Measurements from ENCODE around the genes CYLC1 and FAM133A.

DNA sequence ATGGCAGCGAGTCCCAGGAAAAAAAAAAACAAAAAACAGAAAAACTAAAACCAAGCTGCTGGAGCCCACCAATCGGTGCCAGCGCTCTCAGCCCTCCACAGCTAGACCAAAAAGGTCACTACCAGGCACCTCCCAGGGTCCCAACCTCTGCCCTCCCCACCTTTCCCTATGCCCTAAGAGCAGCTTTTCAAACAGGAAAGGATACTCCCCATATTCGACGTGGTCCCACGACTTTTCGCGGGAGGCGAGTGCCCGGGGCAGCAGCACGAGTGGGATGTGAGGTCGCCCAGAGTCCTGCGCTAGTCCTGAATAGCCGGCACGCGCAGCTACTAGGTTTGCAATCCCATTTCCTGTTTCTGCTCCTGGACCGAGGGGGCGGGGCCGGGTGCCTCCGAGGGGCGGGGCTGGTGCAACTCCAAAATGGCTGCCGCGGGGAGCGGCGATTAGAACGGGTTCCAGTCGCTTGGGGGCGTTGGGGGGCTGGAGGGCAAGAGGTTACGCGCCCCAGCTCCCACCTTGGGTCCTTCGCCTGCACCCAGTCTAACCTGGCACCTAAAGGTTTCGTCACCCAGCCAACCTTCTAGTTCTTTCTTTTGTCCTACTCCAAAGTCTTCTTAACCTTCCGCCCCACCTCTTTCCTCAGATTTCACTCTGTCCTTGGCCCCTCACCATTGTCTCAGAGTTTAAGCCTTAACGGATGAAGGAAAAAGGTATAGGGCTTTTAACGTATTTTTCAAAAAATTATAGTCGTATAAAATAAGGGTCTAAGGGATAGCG, 85.1 kb upstream of the TENT5D start:
- RRBS: 47% methylated on average over 10 of the region's 37 CpGs

- RRBS: no CpG with 5 or more reads among the region's 2 CpGs
These were observed at the start of gene CYLC1 for GRCh38 chrX:83861018-83861304. CYLC1 (plus strand) TSS chrX:83861146.

DNA sequence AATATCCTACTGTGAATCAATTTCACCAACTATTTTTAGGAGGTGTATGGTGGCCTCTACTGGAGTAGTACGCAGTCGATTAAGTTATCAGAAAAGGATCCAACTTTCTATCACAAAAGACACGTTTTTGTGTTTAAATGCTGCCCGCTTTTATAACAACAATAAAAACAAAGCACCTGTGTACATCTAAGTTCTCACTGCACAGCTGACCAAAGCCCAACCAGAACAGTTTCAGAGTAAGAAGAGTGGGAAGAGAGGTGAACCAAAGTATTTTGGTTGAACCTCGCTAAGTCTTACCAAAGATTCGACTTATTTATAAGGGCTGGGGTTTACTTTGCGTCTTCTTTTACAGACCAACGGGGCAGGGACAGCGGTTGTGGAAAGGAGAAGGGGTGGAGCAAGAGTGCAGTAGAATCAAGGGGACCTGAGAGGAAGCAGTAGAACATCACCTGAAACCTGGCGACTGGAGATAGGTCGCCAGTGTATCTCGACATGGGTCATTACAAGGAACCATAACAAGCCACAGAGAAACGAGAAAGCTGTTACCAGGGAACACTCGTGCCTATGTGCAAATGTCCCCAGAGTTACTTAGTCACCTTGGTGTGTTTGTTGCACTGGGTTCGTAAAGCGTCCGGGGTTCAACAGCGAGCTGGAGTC, 1.1 kb downstream of the RPS6KA6 start:
- RRBS: no CpG with 5 or more reads among the region's 18 CpGs

- RRBS: no CpG with 5 or more reads among the region's 4 CpGs
These were observed 890 bp downstream of the APOOL start for GRCh38 chrX:85004598-85004936.

GRCh38 chrX:85031207-85031668, 27.6 kb downstream of the APOOL start:
- RRBS: no CpG with 5 or more reads among the region's 5 CpGs

GRCh38 chrX:90271517-90271716, 349.7 kb downstream of the TGIF2LX start:
- RRBS: no CpG with 5 or more reads among the region's 1 CpG

- RRBS: no CpG with 5 or more reads among the region's 16 CpGs
These were observed at the start of gene FAM133A for GRCh38 chrX:93673847-93674558. FAM133A (plus strand) TSS chrX:93674206.

DNA sequence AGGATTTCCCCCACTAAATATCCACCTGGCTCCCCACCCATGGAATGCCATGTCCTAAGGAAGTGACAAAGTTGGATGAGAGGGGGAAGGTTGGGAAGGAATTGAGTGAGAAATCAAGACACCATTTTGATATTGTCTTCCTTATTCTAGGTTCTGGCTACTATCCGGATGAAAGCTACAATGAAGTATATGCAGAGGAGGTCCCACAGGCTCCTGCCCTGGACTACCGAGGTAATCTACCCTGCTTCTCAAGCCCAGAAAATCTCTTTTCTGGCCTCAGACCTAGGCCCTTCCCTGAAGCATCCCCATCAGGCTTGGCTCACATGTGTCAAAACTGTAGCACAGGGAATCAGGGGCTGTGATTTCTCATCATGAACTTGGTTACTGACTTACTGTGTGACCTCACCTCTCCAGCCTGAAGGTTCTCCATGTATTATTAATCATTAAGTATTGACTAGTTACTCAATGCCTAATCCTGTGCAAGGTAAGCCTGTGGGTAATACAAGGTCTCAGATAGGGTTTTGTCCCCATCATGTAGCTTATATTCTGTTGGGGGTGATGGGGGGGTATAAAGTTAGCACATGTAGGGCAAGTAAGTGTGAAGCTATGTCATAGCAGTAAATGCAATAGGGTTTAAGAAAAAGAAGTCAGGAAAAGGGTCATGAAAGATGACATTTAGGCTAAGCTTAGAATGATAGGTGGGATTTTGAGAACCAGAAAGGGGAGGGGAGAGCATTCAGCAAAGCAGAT, 6.8 kb downstream of the SRPX2 start:
- RRBS: no CpG with 5 or more reads among the region's 2 CpGs

DNA sequence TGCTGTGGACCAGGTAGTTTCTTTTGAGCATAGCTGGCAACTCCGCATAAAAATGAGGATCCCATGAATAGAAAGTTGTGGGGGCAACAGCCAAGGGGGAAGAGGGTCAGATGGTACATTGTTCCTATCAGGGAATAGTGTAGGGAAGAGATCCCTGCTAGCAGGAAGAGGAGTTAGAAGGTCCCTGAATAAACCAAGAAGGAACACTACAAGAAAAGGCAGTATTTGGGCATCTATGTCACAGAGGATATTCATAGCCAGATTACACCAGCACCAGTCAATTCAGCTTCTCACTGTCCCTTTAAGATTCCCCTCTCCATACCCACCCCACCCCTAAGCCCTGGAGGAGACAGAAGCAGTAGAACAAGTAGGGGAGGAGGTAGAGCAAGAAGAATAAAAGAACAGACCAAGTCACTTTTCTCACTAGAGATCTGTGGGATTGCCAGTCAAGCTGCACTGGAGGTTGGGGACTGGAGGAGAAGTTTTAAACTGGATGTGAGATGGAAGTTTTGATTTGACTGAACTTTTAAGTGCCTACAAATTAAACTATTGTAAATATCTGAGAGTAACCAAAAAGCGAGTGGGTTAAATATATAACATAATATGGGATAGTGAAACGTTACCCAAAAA, 9.3 kb upstream of the SYTL4 start:
- RRBS: no CpG with 5 or more reads among the region's 3 CpGs

- RRBS: no CpG with 5 or more reads among the region's 2 CpGs
These were observed 4.4 kb downstream of the XKRX start for GRCh38 chrX:100924361-100924583.

GRCh38 chrX:100986780-100987431, 17.4 kb downstream of the ARL13A start:
- RRBS: no CpG with 5 or more reads among the region's 3 CpGs

GRCh38 chrX:101409195-101409503, 1.1 kb downstream of the HNRNPH2 start:
- RRBS: no CpG with 5 or more reads among the region's 3 CpGs

- RRBS: no CpG with 5 or more reads among the region's 7 CpGs
These were observed 2.5 kb downstream of the HNRNPH2 start for GRCh38 chrX:101410449-101411022.

DNA sequence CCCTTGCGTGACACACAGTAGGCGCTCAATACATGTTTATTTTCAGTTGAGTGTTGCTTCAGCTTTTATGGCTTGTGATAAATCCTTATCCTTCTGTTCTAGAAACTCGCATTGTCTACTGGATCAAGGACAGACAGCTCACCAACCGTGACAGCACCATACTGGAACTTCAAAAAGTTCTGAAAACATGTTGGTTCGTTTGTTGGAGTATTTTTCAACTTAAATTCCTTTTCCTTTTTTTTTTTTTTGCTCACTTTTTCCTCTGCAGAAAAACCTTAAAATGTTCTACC, 10.7 kb downstream of the HNRNPH2 start:
- RRBS: no CpG with 5 or more reads among the region's 5 CpGs

DNA sequence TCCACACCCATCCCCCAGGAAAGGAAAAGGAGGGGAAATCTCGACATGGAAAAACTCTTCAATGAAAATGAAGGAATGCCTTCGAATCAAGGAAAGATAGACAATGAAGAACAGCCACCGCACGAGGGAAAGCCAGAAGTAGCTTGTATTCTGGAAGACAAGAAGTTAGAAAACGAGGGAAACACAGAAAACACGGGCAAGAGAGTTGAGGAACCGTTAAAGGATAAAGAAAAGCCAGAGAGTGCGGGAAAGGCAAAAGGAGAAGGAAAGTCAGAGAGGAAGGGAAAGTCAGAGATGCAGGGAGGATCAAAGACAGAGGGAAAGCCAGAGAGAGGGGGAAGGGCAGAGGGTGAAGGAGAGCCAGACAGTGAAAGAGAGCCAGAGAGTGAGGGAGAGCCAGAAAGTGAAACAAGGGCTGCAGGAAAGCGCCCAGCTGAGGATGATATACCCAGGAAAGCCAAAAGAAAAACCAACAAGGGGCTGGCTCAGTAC, 1.4 kb downstream of the TCEAL2 start:
- RRBS: no CpG with 5 or more reads among the region's 9 CpGs

DNA sequence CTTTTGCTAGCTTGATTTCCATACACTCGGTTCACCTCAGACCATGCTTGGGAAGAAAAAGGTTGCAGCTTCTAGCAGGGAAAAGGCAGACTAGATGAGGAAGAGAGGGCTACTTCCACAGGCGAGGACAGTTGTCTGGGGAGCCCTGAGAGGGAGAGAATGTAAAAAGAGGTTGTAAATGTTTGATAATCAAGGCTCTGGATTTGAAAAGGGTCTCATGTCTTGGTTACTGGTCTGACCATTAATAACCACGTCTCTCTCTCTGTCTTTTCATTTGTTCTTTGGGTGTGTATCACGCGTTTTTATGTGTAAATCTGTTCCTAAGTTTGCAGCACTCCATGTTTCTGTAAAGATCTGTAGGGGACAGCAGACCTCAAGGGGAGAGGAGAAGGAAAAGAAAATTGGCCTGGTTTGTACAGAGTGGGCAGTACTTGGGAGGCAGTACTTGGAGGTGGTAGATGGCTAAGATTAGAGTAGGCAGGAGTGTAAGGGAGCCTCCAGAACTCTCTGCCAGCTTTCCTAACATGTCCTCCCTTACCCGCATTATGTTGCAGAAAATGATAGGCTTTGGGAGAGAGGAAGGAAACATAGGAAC, 781 bp downstream of the ARMCX5 start:
- RRBS: no CpG with 5 or more reads among the region's 6 CpGs

DNA sequence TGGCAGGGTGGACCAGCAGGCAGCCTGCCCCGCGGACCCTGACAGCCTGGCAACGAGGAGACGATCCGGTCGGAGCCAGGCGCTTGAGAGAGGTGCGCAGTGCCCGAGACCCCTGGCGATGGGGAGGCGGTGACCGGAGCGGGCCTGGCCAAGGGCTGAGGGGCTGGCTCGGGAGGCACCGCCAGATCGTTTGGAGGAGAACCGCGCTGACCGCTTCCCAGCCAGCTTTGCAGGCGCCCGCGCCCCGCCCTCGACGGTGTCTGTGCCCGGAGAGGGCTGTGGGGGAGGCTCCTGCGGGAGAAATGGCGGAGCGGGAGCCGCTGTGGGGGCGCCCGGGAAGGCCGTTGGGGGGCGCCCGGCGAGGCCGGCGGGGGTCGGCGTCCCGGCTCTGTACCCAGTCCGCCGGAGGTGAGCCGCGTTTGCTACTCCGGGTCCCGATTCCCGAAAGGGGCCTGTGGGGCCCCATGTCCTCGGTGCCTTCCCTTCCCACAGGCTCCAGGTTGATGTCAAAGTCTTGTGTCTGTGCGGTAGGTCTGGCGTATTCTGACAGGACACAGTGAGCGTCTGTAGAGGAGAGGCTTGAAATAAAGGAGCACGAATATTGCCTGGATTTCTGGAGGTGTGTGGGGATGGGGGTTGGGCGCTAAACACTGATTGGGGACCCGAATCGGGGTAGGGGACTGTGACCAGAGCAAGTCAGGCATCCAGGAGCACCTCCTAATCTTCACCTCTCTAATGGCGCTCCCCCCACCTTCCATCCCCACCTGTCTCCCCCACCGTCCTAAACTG, 545 bp downstream of the GPRASP2 start:
- RRBS: 1% methylated on average over 14 of the region's 58 CpGs

GRCh38 chrX:102864853-102865393, 72.1 kb upstream of the RAB40AL start:
- RRBS: no CpG with 5 or more reads among the region's 3 CpGs

GRCh38 chrX:103348019-103348320, 8.3 kb upstream of the TCEAL9 start:
- RRBS: no CpG with 5 or more reads among the region's 15 CpGs

GRCh38 chrX:103678477-103679216, 7.9 kb downstream of the MORF4L2 start:
- RRBS: no CpG with 5 or more reads among the region's 3 CpGs